ENCODE data around the genes WASHC2C, GDF2 and AGAP9.

DNA sequence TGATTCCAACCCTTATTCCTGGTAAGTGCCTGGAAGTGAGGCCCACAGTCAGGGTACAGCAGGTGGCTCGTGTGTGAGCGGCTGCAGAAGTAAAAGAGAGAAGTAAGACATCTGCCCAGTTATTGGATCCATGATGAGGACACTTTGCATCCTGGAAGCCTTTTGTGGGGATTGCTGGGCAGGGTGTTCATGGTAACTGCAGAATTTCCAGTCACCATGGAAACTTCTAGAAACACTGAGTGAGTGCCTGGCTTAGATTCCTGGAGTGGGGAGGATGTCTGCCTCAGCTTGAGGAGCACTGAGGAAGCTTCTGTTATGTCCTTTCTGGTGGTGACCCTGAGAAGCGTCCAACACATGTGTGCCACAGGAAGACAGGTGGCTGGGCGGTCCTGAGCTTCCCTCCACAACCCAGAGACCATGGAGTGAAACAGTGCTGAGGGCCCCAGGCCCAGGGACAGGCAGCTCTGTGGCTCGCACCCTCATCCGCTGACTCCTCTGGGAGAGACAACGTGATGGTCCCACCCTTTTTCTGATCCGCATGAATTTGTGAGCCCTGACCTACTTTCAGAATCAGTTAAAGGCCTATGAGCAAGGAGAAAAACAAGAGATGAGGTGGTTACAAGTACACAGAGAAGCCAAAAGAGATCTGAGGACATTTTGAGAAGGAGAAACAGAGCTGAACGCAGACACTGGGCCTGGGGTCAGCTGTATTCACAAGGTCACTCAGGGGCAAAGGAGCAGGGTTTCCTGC lies 191.9 kb upstream of the CXCL12 start:
- RRBS = no CpG with 5 or more reads among the region's 9 CpGs

DNA sequence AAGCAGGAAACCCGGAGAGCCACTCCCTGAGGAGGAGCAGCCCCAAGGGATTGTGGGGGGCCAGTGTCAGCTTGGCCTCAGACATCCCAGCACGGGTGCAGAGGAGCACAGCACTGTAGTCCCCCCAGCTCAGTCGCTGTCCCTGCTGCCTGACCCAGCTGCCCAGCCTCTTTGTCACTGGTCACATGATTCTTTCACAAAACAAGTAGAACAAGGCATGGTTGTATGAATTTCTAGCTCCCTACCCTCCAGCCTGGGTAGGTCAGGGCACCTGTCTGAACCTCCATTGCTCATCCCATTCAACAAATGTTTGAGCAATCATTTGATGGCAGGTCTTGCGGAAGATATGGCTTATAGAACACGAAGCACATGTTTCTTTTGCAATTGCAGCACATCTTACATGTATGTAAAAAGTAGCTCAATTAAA lies 83.3 kb upstream of the TMEM72 start:
- RRBS = no CpG with 5 or more reads among the region's 5 CpGs

GRCh38 chr10:44865438-44866009 lies 45.6 kb upstream of the TMEM72 start:
- RRBS = no CpG with 5 or more reads among the region's 14 CpGs

GRCh38 chr10:44947521-44948384 lies 11.8 kb upstream of the RASSF4 start:
- RRBS = no CpG with 5 or more reads among the region's 5 CpGs

DNA sequence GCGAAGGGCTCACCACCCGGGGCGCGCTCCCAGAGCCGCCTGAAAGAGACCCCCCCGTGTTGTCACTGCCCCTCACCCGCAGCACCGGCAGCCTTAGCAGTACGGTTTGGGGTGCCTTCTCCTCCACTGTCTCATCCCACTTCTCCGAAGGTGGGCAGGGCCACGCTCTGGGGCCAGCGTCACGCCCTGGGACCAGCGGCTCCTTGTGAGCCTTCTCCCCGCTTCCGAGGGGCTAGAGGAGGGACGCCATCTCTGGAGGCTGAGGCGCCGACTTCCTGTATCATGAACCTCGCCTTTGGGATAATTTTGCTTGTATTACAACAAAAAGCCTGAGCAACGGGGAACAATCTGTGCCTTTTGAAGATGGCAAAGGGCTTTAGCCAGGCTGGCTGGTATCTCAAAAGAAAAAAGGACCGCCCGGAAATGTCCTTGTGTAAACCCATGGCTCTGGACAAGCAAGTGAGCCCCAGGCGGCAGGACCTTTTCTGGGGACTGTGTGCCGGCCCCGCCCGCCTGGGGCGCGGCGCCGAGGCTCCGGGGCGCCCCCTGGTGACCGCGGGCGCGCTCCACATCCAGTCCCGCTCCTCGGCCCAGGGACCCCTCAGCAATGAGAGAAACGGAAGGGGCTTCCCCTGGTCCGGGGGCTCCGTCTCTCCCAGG lies 3.9 kb downstream of the DEPP1 start:
- RRBS = 3% methylated on average over 24 of the region's 42 CpGs

- RRBS = no CpG with 5 or more reads among the region's 6 CpGs
Observed at GRCh38 chr10:44980580-44981101, 2.0 kb upstream of the DEPP1 start.

- RRBS = no CpG with 5 or more reads among the region's 5 CpGs
Observed at GRCh38 chr10:44994269-44994624, 6.5 kb upstream of the ZNF22 start.

GRCh38 chr10:45000011-45000626 lies 604 bp upstream of the ZNF22 start:
- RRBS = no CpG with 5 or more reads among the region's 9 CpGs

DNA sequence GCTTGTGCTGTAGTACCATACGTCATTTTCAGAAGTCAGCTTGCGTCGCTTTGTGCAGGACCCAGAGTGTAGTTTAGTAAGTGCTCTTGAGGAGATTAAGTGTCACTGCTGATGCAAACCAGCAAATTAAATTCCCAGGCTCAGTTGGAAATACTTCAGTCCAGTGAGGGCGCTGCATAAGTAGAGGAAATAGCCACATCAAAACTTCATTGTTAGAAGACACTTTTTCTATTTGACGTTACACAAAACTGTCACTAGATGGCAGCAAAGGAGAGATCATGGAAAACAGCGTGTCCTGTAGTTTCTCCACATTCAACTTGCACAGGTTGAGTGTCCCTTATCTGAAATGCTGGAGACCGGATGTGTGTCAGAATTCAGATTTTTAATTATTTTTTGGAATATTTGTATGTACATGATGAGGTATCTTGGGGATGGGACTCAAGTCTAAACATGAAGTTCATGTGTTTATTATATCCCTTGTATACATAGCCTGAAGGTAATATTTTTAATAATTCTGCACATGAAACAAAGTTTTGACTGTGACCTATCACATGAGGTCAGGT lies 7.9 kb downstream of the ZNF22 start:
- RRBS = no CpG with 5 or more reads among the region's 7 CpGs

- RRBS = no CpG with 5 or more reads among the region's 5 CpGs
Observed at GRCh38 chr10:45156345-45156722, 155.6 kb downstream of the ZNF22 start.

DNA sequence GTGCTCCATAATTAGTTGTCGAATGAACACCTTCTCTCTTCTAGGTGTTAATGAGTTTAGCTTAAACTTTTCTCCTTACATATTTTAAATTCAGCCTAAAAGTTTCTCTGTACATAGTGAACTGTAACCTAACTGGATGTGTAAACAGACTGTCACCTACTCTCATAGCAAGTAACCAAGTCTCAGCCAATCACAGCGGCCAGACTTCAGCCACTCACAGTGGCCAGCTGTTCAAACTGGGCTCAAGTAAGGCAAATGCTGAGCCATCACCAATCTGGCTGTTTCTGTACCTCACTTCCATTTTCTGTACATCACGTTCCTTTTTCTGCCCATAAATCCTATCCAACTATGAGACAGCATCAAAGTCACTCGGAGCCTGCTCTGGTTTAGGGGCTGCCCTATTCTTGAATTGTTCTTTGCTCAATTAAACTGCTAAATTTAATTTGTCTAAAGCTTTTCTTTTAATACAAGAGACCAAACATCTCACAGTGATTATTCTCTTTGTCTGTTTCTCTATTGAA lies 34.9 kb downstream of the ALOX5 start:
- RRBS = no CpG with 5 or more reads among the region's 4 CpGs

DNA sequence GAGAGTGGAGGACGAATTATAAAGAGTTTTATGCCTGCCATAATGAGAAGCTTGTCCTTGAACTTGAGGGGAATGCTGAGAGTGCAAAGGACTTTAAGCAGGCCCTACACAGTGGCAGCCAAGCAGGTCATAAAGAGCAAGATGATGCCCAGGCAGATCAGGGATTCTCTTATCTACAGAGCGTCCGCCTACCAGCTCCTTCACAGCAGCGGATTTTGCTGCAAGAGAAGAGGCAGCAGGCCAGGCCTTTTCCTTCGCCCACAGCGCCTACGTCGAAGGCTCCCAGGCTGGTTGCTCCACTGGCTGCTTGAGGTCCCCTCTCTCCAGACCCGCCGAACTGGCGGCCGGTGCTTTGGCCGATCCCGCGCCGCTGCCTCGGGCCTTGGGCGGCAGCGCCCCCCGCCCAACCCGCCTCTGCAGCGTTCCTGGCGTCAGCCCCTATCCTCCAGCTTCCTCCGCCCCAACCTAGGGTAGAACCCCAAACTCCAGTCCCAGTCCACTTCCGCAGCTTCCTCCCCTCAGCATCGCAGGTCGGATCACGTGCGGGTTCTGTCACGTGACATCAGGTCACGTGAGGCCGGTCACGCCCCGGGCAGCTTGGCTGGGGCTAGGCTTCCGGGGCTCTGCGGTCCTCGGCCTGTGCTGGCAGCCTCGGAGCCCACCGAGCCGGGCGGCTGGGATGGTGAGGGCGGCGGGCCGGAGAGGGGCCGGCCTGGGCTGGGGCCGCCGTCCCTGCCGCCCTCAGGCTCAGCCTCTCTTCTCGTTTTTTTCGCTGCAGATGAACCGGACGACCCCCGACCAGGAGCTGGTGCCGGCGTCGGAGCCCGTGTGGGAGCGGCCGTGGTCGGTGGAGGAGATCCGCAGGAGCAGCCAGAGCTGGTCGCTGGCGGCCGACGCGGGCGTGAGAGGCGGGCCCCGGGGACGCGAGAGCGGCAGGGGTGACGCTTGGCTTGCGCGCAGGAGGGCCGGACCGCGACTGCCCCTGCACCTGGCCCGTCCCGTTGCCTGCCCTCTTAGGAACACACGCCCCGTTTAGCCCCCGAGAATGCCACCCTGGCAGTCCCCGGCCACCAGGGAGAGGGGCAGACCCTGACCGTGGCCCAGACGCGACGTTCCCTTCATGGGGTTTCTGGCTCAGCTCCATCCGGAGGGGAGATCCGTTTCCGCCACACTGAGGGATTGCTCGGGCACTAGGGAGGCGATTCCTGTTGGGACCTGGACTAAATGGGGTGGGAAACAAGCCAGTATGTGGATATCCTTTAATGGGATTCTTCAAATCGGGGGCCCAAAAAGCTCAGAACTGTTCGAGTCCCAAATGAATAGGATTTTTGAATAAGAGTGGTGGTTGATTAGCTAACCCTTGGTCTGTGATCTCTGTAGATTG lies at the start of gene WASHC2C:
Gene WASHC2C (plus strand): TSS at position 628 of the 1,384 bp plus-strand sequence.
- RRBS = under 1% methylated on average over 7 of the region's 95 CpGs

GRCh38 chr10:46019765-46020419 lies 10.5 kb downstream of the NCOA4 start:
- RRBS = no CpG with 5 or more reads among the region's 6 CpGs

- RRBS = no CpG with 5 or more reads among the region's 1 CpG
Observed at GRCh38 chr10:46031998-46032374, 1.6 kb upstream of the NCOA4 start.

GRCh38 chr10:46282750-46283461 lies 3.9 kb upstream of the ANTXRL start:
- RRBS = no CpG with 5 or more reads among the region's 58 CpGs

- RRBS = no CpG with 5 or more reads among the region's 45 CpGs
Observed at GRCh38 chr10:46597523-46598217, 18.7 kb downstream of the SYT15 start.

GRCh38 chr10:47322245-47322784 lies at the start of gene GDF2:
Gene GDF2, plus strand, starts transcription at chr10:47322454.
- RRBS = no CpG with 5 or more reads among the region's 21 CpGs

GRCh38 chr10:47523303-47523886 lies at the start of gene AGAP9:
Gene AGAP9, minus strand, starts transcription at chr10:47523638.
- RRBS = no CpG with 5 or more reads among the region's 24 CpGs

DNA sequence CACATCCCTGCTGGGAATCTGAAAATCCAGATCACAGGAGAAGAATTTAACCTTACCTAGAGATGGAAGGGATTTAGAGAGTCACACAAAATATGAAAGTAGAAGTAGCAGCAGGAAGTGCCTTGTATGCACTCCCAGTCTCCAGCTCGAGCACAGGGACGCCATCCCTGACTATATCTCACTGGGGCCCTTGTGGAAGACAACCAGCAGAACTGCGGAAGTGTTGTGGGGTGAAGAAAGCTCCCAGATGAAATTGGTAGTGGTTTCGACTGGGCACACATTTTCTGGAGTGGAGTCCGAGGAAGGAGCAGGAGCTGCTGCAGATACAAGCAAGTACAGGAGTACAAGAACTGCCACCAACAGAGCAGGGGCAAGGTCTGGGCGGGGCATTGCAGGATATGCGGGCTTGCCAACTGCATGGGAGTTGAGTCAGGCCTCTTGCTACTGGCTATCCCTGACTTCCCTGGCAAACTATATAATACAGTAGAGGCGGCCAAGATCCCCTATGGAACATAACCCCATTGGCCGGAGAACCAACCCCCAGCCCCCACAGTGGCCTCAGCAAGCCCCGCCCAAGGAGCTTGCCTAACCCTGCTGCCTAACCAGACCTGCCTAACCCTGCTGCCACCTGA lies 131.1 kb upstream of the FAM25C start:
- RRBS = no CpG with 5 or more reads among the region's 10 CpGs

DNA sequence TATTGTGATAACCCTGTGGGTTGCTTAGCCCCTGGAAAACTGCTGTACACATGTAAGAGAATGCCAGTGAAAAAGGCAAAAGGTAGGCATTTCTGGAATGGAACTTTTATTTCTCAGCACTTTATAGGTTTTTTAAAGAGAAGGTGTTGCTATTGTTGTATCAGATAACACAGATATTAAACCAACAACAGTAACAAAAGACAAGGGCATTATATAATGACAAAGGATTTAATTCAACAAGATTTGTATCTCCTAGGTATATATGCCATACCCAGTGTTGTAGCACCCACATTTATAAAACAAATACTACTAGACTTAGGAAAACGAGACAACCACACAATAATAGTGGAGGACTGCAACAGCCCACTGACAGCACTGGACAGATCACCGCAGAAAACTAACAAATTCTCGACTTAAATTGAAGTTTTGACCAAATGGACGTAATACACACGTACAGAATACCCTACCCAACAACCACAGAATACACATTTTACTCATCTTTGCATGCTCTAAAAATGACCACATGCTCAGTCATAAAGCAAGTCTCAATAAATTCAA lies 30.3 kb downstream of the MAPK8 start:
- RRBS = no CpG with 5 or more reads among the region's 5 CpGs